Non-pigmented ciliary epithelial cell (primary cell): ENCODE results near the gene CCNY.

- RRBS = no CpG with 5 or more reads among the region's 2 CpGs
Measured at GRCh38 chr10:34405561-34406224, 409.4 kb downstream of the PARD3 start.

- RRBS = no CpG with 5 or more reads among the region's 15 CpGs
Measured at GRCh38 chr10:34608073-34608889, 206.8 kb downstream of the PARD3 start.

DNA sequence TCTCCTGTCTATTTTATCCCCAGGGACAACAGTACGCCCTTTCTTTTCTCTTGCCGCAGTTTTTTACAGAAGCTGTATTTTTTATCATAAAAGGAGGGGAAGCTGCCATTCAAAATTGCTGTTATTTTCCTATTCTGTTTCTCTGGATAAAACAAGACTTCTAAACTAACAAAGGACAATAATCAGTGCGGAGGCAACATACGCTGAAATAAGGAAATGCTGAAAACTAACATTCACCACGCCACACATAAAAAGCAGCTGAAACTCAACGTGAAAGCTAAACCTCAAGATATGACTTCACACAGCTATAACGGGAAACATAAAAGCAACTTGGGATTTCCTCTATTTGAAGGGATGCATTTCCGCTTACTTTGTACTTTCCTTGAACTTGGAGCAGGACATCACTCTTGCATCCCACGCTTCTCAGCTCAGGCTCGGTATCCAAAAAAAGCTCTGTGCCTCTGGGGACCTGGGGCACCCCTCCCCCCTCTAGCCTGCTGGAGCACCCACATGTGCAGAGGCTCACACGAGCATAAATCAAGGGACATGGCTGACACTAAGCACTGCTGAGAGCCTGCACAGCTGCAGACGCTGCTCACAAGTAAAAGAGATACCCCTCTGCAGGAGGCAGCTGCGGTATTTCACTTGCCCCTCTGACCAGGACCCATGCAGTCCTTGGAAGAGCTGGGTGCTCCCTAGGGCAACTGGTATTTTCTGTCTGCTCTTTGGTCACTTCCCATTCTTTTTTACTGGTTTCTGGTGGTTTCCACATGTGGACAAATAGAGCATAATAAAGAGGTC is 34.3 kb downstream of the PARD3 start:
- RRBS = no CpG with 5 or more reads among the region's 13 CpGs

DNA sequence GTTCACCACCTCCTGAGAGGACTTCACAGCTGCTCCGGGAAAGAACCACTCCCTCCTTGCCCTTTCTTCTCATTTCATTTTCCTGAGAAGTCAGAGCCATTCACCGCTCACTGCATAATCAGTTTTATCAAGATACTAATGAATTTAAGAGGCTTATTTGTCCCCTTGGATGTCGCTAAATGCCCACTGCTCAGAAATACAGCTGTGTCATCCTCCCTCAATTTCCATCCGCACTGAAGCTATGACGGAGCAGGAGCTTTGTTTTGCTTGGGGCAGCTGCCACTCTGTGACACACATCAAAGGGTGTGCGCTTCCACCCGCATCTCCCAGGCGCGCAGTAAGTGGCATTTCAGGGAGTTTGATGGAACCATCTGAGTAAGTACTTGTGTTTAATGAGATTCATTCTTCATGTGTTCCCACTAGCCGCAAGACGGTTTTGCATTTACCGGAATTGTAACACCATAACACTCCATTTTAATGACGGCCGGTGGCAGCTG is 103.7 kb upstream of the PARD3 start:
- RRBS = 7% methylated on average over 1 of the region's 14 CpGs

- RRBS = no CpG with 5 or more reads among the region's 12 CpGs
Measured at GRCh38 chr10:35211078-35211833, 84.6 kb downstream of the CREM start.

- RRBS = 2% methylated on average over 46 of the region's 111 CpGs
Measured at GRCh38 chr10:35336089-35336835, at the start of gene CCNY. Gene CCNY (plus strand): TSS chr10:35336509.

GRCh38 chr10:35371393-35372083 is 35.2 kb downstream of the CCNY start:
- RRBS = no CpG with 5 or more reads among the region's 4 CpGs

GRCh38 chr10:35444381-35445418 is 108.4 kb downstream of the CCNY start:
- RRBS = no CpG with 5 or more reads among the region's 10 CpGs

DNA sequence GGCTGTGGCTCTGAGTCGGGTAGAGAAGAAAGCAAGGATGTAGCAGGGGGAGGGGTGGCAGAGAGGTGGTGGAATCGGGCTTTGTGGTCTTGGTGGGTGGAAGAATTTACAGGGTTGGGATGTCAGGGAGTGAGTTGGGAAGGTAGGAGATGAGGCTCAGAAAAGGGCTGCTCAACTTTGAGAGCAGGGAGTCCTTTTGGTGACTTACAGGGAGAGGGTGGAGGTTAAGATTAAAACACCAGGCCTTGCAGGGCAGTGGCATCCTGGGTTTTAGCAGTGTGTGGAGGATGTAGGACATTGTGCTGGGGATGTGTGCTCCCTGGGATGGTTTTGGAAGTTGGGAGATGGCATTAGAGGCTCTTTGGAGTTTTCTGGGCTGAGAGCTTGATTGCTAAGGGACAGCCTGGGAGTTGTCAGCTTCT is 113.8 kb downstream of the CCNY start:
- RRBS = no CpG with 5 or more reads among the region's 2 CpGs

- RRBS = no CpG with 5 or more reads among the region's 29 CpGs
Measured at GRCh38 chr10:35473886-35474658, 131.1 kb upstream of the GJD4 start.

GRCh38 chr10:35485857-35486179 is 119.3 kb upstream of the GJD4 start:
- RRBS = no CpG with 5 or more reads among the region's 2 CpGs

DNA sequence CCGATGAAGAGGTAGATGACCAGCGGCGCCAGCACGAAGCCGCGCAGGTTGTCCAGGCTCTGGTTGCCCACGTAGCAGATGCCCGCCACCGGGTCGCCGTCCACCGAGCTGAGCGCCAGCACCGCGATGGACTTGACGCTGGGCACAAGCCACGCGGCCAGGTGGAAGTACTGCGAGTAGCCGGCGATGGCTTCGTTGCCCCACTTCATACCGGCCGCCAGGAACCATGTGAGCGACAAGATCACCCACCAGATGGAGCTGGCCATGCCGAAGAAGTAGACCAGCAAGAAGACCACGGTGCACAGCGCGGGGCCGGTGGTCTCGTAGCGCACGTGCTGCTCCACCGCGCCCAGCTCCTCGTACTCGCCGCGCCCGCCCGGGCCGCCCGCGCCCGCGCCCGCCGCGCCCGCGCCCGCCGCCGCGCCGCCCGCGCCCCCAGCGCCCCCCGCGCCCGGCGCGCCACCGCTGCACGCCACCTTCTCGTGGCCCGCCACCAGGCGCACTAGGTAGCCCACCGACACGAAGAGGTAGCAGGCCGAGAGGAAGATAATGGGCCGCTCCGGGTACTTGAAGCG is 2.1 kb downstream of the FZD8 start:
- RRBS = 2% methylated on average over 58 of the region's 75 CpGs

GRCh38 chr10:37829049-37829842 is 28.2 kb downstream of the ZNF248 start:
- RRBS = no CpG with 5 or more reads among the region's 3 CpGs

DNA sequence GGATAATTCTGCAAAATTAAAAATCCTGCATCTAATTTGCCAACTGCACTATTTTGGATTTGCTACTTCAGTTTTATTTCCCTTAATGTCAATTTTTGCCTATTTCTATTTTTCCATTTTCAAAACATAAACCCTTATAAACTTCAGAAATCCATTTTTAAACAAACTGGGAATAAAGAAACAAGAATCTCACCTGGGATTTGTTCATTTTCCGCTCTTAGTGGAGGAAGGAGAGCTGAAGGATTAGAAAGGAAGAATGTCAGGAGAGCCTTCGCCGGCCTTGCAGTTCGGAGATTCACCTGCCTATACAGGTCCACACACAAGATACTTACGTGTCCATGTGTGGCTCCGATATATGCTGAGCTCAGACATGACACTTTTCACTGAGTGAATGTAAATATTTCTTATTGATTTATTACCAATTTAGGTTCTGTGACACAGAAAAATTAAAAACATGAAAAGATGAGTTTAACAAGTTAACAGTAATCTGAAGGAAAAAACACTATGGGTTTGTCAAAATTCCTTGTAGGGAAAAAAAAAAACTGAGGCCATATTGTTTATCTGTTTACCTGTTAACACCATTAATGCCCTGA is 1.2 kb downstream of the ZNF248 start:
- RRBS = no CpG with 5 or more reads among the region's 6 CpGs

DNA sequence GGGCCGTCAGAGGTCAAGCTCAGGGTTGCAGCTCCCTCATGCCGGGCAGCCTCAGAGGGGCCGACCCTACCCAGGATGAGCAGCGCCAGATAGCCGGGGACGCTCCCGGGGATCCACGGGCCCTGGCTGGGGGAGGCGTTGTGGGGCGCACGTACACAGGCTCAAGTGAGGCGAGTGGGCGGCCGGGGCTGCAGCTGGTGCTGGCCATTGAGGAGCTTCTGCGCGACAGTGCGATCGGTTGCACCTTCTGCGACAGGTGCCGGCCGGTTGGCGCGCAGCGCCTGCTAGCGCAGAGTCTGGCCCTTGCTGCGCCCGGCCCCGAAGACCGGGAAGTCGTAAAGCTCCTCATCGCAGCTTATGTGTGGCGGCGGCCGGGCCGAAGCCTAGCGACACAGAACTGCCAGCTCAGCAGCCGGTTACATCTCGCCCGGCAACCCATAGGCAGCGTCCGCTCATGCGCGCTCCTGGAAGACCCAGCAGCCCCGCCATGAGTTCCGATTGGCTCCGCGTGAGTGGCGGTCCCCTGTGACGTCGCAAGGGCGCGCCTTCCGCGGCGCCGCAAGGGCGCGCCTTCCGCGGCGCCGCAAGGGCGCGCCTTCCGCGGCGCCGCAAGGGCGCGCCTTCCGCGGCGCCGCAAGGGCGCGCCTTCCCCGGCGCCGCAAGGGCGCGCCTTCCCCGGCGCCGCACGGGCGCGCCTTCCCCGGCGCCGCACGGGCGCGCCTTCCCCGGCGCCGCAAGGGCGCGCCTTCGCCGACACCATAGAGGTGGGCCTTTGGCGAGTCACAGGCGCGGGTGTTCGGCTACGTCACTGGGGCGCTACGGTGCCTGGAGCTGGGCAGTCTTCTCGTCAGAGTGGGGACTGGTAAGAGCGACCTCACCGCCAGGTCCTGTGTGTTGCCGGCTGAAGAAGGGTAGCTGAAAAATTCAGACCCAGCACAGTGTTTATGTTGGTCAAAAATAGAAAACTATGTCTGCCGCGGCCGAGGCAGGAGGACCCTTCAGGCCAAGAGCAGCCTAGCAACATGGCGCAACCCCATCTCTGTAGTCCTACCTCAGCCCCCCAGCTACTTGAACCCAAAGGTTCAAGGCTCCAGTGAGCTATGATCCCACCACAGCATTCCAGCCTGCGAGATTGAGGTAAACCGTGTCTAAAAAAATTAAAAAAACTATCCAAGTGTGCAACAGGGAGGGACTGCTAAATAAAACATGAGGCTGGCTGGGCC is 308.7 kb downstream of the ZNF37A start:
- RRBS = 7% methylated on average over 5 of the region's 117 CpGs

- RRBS = 37% methylated on average over 11 of the region's 80 CpGs
Measured at GRCh38 chr10:42242150-42242761, 396.1 kb downstream of the ZNF33B start.

GRCh38 chr10:42431559-42431868 is 206.9 kb downstream of the ZNF33B start:
- RRBS = no CpG with 5 or more reads among the region's 8 CpGs

DNA sequence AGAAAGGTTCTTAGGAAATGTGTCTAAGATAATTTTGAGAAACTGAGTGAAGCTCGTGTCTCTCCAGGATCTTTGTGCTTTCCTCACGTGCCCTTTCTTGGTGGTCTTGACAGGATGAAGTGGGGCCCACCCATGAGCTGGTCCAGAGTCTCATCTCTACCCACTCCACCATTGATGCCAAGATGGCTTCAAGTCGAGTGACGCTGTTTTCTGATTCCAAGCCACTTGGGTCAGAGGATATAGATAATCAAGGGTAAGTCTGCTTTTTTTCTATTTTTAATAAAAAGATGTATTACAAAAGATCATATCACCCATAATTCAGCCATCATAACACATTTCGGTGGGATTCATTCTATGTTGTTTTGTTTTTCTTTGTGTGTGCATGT is 11.1 kb downstream of the BMS1 start:
- RRBS = no CpG with 5 or more reads among the region's 5 CpGs

- RRBS = no CpG with 5 or more reads among the region's 5 CpGs
Measured at GRCh38 chr10:42816318-42816825, 33.8 kb downstream of the BMS1 start.